Myometrial cell (primary cell): ENCODE results near the genes MEGF8, CXCL17, PSG7 and PSG2.

DNA sequence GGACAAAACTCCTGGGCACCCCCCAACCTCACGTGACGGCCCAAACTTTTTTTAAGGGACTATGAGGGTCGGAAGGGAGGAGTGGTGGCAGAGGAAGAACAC, 2.0 kb downstream of the ERF start:
- RAMPAGE, long total RNA: no peak

- RAMPAGE, long total RNA: no peak
Observed at GRCh38 chr19:42295071-42296350, 6.4 kb upstream of the PRR19 start.

- RAMPAGE, long total RNA: no peak
Observed at GRCh38 chr19:42325095-42326015, at the start of gene MEGF8. TSS of gene MEGF8 (plus strand) at chr19:42325635.

GRCh38 chr19:42326016-42326643, 695 bp downstream of the MEGF8 start:
- RAMPAGE, long total RNA: no peak

DNA sequence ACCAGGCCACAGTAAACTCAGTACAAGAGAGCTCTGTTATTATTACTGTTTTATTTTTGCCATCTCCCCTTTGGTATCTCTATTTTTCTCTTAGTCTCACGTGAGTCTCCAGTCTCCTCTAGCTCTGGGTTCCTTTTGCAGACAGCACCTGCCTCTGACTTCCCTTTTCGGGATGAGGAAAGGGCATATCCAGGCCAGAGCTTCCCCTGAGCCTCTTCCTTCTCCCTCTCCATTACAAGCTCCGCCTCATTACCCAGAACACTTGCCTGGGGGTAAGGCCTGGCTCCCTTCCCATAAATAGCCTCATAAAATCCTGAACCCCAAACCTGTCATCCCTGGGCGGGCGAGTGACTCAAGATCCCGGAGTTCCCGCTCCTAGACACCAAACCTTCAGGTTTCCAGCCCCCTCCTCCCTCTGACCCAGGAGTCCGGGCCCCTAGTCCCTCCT, 6.2 kb upstream of the CNFN start:
- RAMPAGE, long total RNA: no peak

GRCh38 chr19:42442670-42443485, at the start of gene CXCL17:
TSS of gene CXCL17 (minus strand) at chr19:42442946.
- RAMPAGE, long total RNA: no peak

- RAMPAGE, long total RNA: no peak
Observed at GRCh38 chr19:42461501-42462204, 18.9 kb upstream of the CXCL17 start.

DNA sequence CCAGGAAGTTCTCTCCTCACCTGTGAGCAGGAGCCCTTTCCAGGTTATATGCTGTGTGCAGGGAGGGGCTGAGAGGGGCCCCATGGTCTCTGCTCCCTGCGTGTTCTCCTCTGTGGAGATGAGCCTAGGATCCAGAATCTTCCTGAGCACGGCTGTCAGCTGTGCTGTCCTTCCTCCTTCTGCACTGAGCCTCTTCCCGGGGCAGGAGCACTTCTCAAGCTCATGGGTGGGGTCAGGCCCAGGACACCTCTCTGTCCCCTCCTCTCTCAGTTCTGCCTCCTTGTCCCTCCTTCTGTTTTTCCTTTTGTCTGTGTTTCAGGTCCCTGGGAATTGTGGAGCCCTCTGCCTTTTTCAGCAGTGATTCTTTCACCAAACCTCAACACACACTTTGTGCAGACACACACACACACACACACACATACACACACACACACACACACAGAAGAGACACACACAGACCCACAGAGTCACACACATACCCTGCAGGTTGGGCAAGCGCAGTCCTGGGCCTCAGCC, at the start of gene PSG7:
PSG7 (minus strand) TSS at position 215 of the 516 bp plus-strand sequence.
- RAMPAGE, long total RNA: no peak

- RAMPAGE, long total RNA: no peak
Observed at GRCh38 chr19:43082651-43082955, at the start of gene PSG2. TSS of gene PSG2 (minus strand) at chr19:43082701.

- RAMPAGE, long total RNA: no peak
Observed at GRCh38 chr19:43592020-43592548, 3.9 kb downstream of the IRGQ start.

- RAMPAGE, long total RNA: no peak
Observed at GRCh38 chr19:43594599-43595640, 1.0 kb downstream of the IRGQ start.

DNA sequence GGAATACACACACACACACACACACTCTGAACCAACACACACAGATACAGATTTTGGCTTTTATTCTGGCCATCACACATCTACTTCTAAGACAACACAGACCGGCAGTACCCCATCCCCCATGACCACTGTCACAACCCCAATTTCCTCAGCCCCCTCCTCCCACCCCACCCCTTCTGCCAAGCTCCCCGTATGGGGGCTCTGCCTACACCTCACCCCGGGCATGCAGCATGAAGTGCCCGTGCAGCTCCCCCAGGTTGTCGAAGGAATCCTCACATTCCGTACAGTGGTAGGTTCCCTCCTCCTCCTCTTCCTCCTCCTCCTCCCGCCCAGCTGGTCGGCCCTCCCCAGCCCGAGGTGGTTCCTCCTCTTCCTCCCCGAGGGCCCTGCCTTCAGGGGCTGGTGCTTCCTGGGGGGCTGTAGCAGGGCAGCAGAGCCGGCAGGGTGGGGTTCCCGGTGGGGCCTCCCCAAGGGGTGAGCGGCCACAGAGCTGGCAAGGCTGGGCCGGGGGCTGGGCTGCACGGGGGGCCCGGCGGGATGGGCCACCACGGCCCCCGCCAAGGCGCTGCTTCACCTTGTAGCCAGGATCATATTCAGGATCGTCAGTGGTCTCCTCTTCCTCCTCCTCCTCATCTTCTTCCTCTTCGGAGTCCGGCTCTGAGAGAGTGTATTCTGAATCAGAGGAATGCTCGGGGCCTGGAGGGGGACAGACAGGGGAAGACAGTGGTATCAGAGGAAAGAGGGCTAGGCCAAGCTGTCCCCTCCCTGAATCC, 4.3 kb upstream of the SRRM5 start:
- RAMPAGE, long total RNA: no peak

- RAMPAGE, long total RNA: no peak
Observed at GRCh38 chr19:43744977-43745500, 9.7 kb downstream of the SMG9 start.

- RAMPAGE, long total RNA: no peak
Observed at GRCh38 chr19:43766193-43766882, 11.6 kb upstream of the SMG9 start.

DNA sequence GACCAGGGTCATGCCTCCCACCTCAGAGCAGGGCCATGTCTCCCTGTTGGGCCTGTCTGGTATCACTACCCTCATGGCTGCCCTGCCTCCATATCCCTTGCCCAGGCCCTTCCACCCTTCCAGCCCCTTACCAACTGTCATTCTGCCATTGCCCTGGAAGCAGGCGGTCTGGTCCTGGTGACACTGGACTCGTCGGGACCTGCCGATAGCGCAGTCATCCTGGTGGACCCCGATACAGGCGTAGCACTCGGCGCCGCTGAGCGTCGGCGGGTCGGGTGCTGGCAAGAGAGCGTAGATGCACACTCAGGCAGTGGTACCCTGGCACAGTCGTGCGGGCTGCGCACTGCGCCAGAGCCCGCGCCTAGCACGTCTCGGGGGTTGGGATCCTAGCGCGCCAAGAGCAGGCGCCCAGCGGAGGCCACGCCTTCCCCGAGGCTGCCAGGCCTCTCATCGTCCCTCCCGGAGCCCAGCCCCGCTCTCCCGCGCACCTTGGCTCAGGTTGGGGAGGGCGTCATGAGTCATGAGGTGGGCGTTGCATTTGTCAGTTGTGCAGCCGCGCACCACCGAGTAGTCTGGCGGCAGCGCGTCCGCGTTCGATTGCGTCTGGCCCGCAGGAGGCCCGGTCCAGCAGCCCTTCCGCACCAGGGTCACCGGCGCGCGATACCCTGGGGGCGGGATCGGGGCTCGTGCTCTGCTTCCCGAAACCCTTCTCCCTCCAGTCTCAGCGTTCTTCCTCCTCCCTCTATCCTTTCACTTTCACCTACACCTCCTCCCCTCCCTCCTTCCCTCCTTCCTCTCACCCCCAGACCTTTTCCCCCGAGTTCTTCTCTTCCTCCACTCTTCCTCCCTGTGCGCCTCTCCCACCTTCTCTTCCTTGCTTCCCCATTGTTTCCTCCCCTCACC, 3.7 kb downstream of the LYPD5 start:
- RAMPAGE, long total RNA: no peak

- RAMPAGE, long total RNA: no peak
Observed at GRCh38 chr19:43812502-43813082, 10.3 kb upstream of the LYPD5 start.

GRCh38 chr19:43820363-43821021, 6.6 kb upstream of the ZNF283 start:
- RAMPAGE, long total RNA: no peak

DNA sequence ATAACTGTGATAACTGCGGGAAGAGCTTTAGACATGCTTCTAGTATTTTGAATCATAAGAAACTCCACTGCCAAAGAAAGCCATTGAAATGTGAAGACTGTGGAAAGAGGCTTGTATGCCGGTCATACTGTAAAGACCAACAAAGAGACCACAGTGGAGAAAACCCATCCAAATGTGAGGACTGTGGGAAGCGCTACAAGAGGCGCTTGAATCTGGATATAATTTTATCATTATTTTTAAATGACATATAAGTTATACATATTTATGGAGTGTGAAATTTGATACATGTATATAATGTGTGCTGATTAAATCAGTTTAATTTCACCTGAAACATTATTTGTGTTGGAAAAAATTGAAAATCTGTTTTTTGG, 7.6 kb downstream of the ZNF222 start:
- RAMPAGE, long total RNA: no peak

DNA sequence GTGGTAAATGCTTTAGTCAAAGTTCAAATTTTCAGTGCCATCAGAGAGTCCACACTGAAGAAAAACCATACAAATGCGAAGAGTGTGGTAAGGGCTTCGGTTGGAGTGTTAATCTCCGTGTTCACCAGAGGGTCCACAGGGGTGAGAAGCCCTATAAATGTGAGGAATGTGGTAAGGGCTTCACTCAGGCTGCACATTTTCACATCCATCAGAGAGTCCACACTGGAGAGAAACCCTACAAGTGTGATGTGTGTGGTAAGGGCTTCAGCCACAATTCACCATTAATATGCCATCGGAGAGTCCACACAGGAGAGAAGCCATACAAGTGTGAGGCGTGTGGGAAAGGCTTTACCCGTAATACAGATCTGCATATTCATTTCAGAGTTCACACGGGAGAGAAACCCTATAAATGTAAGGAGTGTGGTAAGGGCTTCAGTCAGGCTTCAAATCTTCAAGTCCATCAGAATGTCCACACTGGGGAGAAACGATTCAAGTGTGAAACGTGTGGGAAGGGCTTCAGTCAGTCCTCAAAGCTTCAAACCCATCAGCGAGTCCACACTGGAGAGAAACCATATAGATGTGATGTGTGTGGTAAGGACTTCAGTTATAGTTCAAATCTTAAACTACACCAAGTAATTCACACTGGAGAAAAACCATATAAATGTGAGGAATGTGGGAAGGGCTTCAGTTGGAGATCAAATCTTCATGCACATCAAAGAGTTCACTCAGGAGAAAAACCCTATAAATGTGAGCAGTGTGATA, 23.3 kb downstream of the ZNF227 start:
- RAMPAGE, long total RNA: no peak

- RAMPAGE, long total RNA: no peak
Observed at GRCh38 chr19:44653899-44654526, 10.3 kb downstream of the PVR start.